Measurements from ENCODE around the genes PI4KA, LZTR1 and UBE2L3.

CAGE:
- cytosol, long polyA minus RNA, result no peak
- cytosol, long polyA plus RNA, result no peak
- long polyA plus RNA, result no peak
- nucleus, long polyA minus RNA, result no peak
- nucleus, long polyA plus RNA, result no peak
Observed at GRCh38 chr22:20086769-20087542, 6.9 kb downstream of the DGCR8 start.

DNA sequence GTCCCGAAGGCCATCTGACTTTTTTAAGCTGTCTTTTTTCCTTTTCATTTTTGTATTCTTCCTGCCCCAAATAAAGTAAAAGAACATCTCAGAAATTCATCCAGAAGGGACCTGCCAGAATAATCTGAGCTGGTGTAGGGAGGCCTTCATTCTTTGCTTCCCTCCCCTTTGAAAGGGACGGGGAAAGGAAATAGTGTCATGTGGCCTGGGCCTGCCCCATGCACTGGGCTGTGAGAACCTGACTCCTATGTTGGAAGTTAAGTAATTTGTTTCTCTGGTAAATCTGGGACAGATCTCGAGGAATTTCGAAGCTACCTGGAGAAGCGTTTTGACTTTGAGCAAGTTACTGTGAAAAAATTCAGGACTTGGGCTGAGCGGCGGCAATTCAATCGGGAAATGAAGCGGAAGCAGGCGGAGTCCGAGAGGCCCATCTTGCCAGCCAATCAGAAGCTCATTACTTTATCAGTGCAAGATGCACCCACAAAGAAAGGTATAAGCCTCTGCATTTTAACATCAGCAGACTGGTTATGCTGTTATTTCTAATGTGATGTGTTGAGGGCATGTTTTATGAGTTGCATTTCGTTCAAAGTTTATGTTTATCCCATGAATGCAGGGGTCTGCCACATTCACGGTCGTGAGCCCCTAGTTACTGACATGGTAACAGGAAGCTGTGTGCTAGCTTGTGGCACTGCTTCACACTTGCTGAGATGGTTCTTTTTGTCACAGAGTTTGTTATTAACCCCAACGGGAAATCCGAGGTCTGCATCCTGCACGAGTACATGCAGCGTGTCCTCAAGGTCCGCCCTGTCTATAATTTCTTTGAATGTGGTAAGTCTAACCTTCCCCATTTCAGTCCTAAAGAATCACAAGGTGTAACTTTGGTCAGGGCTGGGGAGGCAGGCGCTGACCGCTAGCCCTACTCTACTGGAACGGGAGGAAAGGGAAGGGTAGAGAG is 11.4 kb downstream of the DGCR8 start:
CAGE:
- cytosol, long polyA minus RNA, result no peak
- cytosol, long polyA plus RNA, result no peak
- long polyA plus RNA, result no peak
- nucleus, long polyA minus RNA, result no peak
- nucleus, long polyA plus RNA, result no peak

CAGE:
- cytosol, long polyA minus RNA, result no peak
- cytosol, long polyA plus RNA, result no peak
- long polyA plus RNA, result no peak
- nucleus, long polyA minus RNA, result no peak
- nucleus, long polyA plus RNA, result no peak
Observed at GRCh38 chr22:20203315-20204616, 52.9 kb upstream of the CCDC188 start.

DNA sequence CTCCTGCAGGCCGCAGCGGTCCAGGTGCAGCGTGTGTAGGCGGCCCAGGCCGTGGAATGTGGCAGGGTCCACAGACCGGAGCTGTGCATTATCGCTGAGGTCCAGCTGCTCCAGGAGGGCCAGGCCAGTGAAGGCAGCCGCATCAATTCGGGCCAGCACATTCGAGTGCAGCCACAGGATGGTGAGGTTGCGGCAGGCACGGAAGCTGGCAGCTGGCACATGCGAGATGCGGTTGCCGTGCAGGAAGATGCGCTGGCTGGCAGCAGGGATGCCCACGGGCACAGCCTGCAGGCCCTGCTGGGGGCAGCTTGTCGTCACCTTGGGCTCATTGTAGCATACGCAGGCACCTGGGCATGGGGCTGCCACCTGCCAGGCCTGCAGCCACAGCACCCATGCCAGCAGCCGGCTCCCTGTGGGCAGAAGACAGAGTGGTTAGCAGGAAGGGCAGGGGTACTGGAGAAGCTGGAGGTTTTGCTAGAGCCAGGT is 25.4 kb downstream of the RTN4R start:
CAGE:
- cytosol, long polyA minus RNA, result no peak
- cytosol, long polyA plus RNA, result no peak
- long polyA plus RNA, result no peak
- nucleus, long polyA minus RNA, result no peak
- nucleus, long polyA plus RNA, result no peak

CAGE:
- cytosol, long polyA minus RNA, result no peak
- cytosol, long polyA plus RNA, result no peak
- long polyA plus RNA, result no peak
- nucleus, long polyA minus RNA, result no peak
- nucleus, long polyA plus RNA, result no peak
Observed at GRCh38 chr22:20301045-20301509, 18.8 kb downstream of the DGCR6L start.

GRCh38 chr22:20464664-20465447 is 27.2 kb upstream of the SCARF2 start:
CAGE:
- cytosol, long polyA minus RNA, result no peak
- cytosol, long polyA plus RNA, result no peak
- long polyA plus RNA, result no peak
- nucleus, long polyA minus RNA, result no peak
- nucleus, long polyA plus RNA, result no peak

GRCh38 chr22:20521926-20522879 is 14.8 kb downstream of the MED15 start:
CAGE:
- cytosol, long polyA minus RNA, result no peak
- cytosol, long polyA plus RNA, result no peak
- long polyA plus RNA, result no peak
- nucleus, long polyA minus RNA, result no peak
- nucleus, long polyA plus RNA, result no peak

CAGE:
- cytosol, long polyA minus RNA, result no peak
- cytosol, long polyA plus RNA, result no peak
- long polyA plus RNA, result no peak
- nucleus, long polyA minus RNA, result no peak
- nucleus, long polyA plus RNA, result no peak
Observed at GRCh38 chr22:20697383-20697843, 76.5 kb upstream of the SERPIND1 start.

CAGE:
- cytosol, long polyA minus RNA, result no peak
- cytosol, long polyA plus RNA, result no peak
- long polyA plus RNA, result start-site peak on the plus strand at chr22:20702817-20702828, 19 and 24 reads in 2 replicates; start-site peak on the plus strand at chr22:20702933-20702962, 29 and 45 reads in 2 replicates
- nucleus, long polyA minus RNA, result no peak
- nucleus, long polyA plus RNA, result start-site peak on the plus strand at chr22:20702789-20702828, 7 and 22 reads in 2 replicates; start-site peak on the plus strand at chr22:20702931-20702962, 8 and 18 reads in 2 replicates
Observed at GRCh38 chr22:20702434-20703496, 71.1 kb upstream of the SERPIND1 start.

DNA sequence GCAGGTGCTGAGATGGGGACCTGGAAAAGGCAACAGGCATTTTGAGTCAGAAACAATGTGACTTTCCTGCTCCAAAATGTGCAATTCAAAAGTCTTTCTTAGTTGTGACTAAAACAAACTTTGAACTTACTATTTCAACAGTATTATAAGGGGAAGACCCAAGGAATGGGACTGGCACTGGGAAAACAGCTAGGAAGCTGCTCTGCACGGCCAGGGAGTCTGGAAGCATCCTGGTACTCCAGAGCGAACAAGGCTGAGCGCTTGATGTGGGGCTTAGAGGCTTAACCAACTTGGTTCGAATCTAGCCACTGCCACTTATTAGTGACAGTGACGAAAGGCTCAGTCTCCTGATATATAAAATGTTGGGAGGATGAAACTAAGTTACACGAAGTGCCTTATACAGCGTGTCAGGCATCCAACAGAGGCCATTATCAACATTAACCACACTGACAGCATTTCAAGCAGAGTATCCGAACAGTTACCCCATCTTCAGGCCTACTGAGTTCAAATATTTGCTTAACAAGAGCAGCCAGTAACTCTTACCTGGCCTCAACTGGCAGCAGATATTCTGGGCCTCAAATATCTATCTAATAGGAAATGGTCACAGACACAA is 2.6 kb downstream of the SERPIND1 start:
CAGE:
- cytosol, long polyA minus RNA, result no peak
- cytosol, long polyA plus RNA, result no peak
- long polyA plus RNA, result no peak
- nucleus, long polyA minus RNA, result no peak
- nucleus, long polyA plus RNA, result no peak

DNA sequence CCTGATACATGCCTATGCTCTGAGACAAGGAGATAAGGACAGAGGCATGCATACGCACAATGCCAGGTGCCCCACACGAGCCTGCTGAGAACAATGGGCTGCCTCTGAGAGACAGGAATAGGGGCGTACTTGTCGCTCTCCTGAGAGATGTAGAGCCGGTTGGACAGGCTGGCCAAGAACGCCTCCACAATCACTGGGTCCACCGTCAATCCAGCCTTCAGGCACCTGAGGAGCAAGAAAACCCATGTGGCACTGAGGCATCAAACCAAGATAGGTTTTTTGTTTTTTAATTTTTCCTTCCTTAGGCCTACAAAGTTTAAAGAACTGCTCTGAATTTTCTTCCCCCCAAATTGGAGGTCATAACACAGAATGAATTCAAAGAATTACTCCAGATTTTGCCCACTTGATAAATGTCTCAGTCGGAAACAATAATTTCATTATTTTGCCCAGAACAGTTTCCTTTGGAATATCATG is 25.7 kb downstream of the SERPIND1 start:
CAGE:
- cytosol, long polyA minus RNA, result no peak
- cytosol, long polyA plus RNA, result no peak
- long polyA plus RNA, result no peak
- nucleus, long polyA minus RNA, result no peak
- nucleus, long polyA plus RNA, result no peak

DNA sequence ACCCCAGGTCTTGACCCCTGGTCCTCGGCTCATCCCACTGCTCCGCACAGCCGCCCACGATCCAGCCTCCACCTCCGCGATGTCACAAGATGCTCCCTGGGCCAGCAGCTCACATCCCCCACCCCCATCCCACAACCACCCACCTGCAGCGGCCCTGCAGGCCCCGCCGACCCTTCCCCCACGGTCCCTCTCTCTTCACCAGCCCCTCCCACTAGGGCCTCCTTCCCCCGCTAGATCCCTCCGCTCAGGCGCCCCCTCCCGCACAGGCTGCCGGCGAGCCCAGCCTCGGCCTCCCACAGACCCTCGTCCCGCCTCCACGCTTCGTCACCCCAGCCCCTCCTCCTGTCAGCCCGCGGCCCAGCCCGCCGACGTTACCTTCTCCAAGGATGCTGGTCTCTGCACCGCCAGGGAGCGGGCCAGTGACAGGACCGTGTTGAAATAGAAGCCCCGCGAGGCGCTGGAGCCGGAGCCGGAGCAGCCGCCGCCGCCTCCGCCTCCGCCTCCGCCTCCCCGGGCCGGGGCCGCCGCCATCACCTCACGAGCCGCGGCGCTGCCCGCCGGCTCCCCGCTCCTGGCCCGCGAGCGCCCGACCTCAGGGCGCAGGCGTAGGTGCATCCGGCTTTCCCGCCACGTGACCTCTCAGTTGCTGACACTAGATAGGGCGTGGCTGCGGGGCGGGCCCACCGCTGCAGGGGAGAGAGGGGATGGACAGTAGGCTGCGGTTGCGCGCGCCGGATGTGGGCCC is at the start of gene PI4KA:
Gene PI4KA, minus strand, starts transcription at position 617 of the 745 bp plus-strand sequence.
CAGE:
- cytosol, long polyA minus RNA, result start-site peak on the minus strand centred at position 609 of the sequence, 5 bp wide, 5 reads
- cytosol, long polyA plus RNA, result start-site peak on the minus strand centred at position 597 of the sequence, 106 bp wide, 37 and 7 reads in 2 replicates
- long polyA plus RNA, result no peak
- nucleus, long polyA minus RNA, result no peak
- nucleus, long polyA plus RNA, result no peak

DNA sequence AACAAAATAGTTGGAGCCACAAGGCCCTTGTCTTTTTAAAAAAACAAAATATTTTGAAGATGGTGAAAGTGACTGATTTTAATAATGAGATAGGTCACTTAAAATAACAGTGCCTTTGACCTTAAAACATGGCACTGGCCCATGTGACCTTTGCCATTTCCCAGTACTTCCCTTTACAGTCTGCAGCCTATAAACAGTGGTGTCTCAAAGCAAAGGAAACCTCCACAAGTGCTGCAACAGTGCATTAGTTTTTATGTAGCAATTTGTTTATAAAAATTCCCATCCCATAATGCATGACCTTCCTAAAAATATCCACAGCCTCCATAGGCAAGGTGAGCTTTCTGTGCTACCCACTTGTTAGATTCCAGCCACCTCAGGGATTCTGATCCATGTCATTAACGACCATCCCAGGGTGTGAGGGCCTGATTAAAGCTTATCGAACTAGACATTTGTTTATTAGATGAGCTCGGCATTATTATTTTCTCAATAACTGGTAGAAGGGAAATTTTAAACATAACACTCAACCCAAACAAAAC is 28.1 kb upstream of the CRKL start:
CAGE:
- cytosol, long polyA minus RNA, result no peak
- cytosol, long polyA plus RNA, result no peak
- long polyA plus RNA, result no peak
- nucleus, long polyA minus RNA, result no peak
- nucleus, long polyA plus RNA, result no peak

CAGE:
- cytosol, long polyA minus RNA, result no peak
- cytosol, long polyA plus RNA, result no peak
- long polyA plus RNA, result no peak
- nucleus, long polyA minus RNA, result no peak
- nucleus, long polyA plus RNA, result no peak
Observed at GRCh38 chr22:20951080-20951637, 15.9 kb upstream of the AIFM3 start.

DNA sequence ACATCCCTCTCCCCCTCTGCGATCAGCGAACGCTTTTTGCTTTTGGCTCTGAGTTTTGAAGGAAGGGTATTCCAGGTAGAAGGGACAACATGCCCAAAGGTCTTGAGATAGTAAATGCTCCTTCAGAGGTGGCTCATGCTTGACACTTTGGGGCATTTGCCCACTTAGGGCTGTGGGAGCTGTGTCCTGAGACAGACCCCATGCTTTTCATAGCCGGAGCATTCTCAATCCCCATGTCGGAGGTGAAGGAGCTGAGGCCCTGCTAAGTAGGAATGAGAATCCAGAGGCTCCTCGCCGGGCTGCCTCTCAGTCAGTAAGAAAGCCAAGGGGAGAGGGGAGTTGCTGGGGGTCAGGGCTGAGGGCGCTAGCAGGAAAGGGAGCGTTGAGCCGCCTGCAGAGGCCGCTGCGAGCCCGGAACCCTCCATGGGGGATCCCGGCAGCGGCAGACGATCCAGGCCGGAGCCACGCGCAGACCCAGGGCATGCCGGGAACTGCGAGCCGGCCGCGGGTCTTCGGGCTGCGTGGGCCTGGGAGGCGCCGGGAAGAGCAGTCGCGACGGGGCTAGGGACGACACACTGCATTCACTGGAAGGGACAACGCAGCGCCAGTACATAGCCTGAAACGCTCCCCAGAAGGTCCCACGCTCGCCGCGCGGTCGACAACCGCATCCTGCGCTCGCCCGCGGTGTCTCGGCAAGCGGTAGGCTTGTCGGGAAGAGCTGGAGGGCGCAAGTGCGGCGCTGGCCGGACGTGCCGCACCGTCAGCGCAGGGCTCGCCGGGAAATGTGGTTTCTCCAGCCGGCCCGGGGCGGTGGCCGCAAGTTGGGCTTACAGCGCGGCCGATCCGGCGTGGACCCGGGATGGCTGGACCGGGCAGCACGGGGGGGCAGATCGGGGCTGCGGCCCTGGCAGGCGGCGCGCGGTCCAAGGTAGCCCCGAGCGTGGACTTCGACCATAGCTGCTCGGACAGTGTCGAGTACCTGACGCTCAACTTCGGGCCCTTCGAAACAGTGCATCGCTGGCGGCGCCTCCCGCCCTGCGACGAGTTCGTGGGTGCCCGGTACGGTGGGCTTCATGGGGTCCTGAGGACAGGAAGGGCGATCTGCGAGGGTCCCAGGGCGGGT is at the start of gene LZTR1:
Gene LZTR1, plus strand, starts transcription at position 785 of the 1,123 bp plus-strand sequence.
CAGE:
- cytosol, long polyA minus RNA, result start-site peak on the plus strand centred at position 798 of the sequence, 65 bp wide, 14 reads
- cytosol, long polyA plus RNA, result no peak
- long polyA plus RNA, result no peak
- nucleus, long polyA minus RNA, result start-site peak on the plus strand centred at position 817 of the sequence, 15 bp wide, 19 reads
- nucleus, long polyA plus RNA, result start-site peak on the plus strand centred at position 808 of the sequence, 60 bp wide, 131 and 271 reads in 2 replicates

CAGE:
- cytosol, long polyA minus RNA, result no peak
- cytosol, long polyA plus RNA, result no peak
- long polyA plus RNA, result no peak
- nucleus, long polyA minus RNA, result no peak
- nucleus, long polyA plus RNA, result no peak
Observed at GRCh38 chr22:20994267-20995258, 7.4 kb downstream of the THAP7 start.

GRCh38 chr22:20999964-21001070 is 1.6 kb downstream of the THAP7 start:
CAGE:
- cytosol, long polyA minus RNA, result no peak
- cytosol, long polyA plus RNA, result no peak
- long polyA plus RNA, result no peak
- nucleus, long polyA minus RNA, result no peak
- nucleus, long polyA plus RNA, result no peak

DNA sequence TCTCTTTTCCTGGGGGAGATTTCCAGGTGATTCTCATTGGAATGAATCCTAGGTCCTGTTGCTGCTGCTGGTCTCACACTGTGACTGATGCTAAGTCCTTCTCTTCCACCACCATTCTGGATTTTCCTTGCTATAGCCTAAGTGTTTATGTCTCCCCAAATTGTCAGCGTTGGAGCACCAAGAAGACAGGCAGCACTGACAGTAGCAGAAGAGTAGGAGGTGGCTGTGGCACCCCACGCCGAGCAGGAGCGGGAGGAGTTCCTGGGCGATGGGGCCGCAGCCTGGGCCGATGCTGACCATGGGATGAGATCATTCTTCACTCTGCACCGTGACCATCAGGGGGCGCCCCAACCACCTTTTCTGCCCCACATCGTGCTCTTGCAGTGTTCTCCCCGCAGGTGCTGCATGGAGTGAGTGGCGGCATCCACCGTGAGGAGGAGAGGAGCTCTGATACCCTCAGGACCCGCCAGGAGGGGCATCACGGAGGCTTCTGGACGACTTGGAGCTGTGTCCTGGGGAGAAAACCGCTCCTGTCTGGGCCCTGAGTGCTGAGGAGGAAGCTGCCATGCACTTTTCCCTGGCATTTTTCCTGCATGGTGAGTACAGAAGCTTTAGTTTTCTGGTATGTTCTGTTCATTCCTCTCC is 57.0 kb downstream of the LRRC74B start:
CAGE:
- cytosol, long polyA minus RNA, result no peak
- cytosol, long polyA plus RNA, result no peak
- long polyA plus RNA, result no peak
- nucleus, long polyA minus RNA, result no peak
- nucleus, long polyA plus RNA, result no peak

GRCh38 chr22:21467890-21468951 is 1.0 kb downstream of the TMEM191C start:
CAGE:
- cytosol, long polyA minus RNA, result no peak
- cytosol, long polyA plus RNA, result no peak
- long polyA plus RNA, result no peak
- nucleus, long polyA minus RNA, result no peak
- nucleus, long polyA plus RNA, result no peak

DNA sequence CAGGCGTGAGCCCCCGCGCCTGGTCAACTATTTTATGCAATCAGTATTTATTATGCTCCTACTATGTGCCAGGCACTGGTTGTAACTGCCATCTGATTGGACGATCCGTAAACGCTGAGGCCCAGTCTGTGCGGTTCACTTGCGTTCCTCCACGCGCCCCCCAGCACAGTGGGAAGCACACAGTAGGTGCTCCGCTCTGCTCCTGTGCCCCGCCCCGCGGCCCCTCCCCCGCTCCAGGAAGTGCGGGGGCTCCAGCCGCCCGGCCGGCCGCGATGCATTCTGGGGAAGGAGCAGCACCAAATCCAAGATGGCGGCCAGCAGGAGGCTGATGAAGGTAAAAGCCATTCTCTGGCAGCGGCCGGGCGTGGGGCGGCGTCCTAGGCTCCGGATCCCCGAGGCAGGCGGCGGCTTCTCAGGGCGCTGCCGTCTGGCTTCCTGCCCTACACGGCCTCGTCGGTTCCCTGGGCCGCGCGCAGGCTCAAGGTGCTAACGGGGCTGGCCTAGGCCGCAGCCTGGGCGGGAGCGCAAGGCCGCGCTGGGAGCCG is at the start of gene UBE2L3:
Gene UBE2L3, plus strand, starts transcription at position 277 of the 545 bp plus-strand sequence.
CAGE:
- cytosol, long polyA minus RNA, result start-site peak on the plus strand centred at position 279 of the sequence, 8 bp wide, 83 reads
- cytosol, long polyA plus RNA, result start-site peak on the plus strand centred at position 274 of the sequence, 19 bp wide, 301 and 383 reads in 2 replicates
- long polyA plus RNA, result start-site peak on the plus strand centred at position 276 of the sequence, 15 bp wide, 265 and 418 reads in 2 replicates
- nucleus, long polyA minus RNA, result start-site peak on the plus strand centred at position 275 of the sequence, 7 bp wide, 129 reads
- nucleus, long polyA plus RNA, result start-site peak on the plus strand centred at position 282 of the sequence, 94 bp wide, 169 and 204 reads in 2 replicates

Measured in keratinocyte (primary cell).